HCT116 (cell line): ENCODE measurements around a stretch of chr9.

GRCh38 chr9:84711855-84712607 is 42.5 kb downstream of the NTRK2 start:
- RRBS: no CpG with 5 or more reads among the region's 9 CpGs

DNA sequence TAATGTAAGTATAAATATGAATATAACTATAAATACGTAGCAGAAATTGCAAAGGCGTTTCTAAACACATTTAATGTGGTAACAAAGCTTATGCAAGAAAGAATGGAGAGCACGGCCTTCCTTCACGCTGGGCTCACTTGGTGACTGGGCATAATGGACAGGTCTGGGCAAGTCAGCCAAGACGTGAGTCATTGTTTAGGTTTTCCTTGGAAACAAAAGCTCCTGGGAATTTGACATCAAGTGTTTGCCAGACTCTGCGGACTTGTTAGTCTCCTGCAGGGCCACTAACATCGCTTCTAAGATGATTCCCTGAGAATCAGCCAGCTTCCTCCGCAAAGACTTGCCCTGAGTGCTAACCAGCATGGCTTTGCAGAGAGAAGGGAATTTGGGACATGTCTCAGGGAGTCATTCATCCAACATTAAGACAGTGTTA is 182.4 kb downstream of the NTRK2 start:
- RRBS: no CpG with 5 or more reads among the region's 8 CpGs

DNA sequence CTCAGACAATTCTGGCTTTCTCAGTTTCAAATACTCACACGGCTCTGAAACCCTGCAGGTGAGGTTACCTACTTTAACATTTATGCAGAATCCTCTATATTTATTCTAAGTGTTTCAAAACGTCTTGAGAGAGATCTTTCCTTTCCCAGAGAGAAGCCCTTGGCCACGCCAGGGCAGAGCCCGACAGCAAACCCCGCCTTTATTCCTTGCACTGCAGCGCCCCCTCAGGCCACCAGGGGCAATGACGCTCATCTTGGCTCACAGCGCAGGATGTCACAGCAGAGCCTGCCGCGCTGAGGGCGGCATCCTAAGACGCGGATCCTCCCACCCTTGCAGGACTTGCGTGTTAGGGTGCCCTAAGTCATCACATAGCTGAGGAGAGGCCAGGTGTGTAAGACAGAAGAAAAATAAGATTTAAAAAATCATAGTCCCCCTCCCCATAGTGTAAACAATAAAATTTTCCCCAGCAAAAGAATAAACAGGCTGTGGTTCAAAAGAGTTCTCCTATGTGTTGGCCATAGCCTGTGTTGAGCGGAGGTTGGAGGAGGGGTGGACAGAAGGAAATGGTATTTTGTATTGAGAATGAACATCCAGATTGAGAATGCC is 284.6 kb downstream of the NTRK2 start:
- RRBS: no CpG with 5 or more reads among the region's 15 CpGs

GRCh38 chr9:85940673-85940976 is 321 bp upstream of the NAA35 start:
- RRBS: 0% methylated on average over 1 of the region's 21 CpGs

GRCh38 chr9:86033197-86033780 is 66.1 kb downstream of the GOLM1 start:
- RRBS: no CpG with 5 or more reads among the region's 6 CpGs

GRCh38 chr9:86287993-86288433 is 5.7 kb upstream of the ISCA1 start:
- RRBS: no CpG with 5 or more reads among the region's 6 CpGs

DNA sequence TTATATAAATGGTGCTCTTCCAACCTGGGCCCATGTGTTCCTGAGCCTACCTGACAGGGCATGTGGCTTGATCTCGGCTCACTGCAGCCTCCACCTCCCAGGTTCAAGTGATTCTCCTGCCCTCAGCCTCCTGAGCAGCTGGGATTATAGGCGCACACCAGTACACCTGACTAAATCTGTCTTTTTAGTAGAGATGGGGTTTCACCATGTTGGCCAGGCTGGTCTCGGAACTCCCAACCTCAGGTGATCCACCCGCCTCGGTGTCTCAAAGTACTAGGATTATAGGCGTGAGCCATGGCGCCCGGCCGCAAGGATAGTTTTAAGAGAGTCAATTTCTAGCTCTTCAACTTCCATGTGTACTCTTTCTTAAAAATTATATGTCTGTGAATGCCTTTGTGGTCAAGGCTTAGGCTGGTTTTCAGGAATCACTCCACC is 11.4 kb upstream of the ISCA1 start:
- RRBS: no CpG with 5 or more reads among the region's 9 CpGs

DNA sequence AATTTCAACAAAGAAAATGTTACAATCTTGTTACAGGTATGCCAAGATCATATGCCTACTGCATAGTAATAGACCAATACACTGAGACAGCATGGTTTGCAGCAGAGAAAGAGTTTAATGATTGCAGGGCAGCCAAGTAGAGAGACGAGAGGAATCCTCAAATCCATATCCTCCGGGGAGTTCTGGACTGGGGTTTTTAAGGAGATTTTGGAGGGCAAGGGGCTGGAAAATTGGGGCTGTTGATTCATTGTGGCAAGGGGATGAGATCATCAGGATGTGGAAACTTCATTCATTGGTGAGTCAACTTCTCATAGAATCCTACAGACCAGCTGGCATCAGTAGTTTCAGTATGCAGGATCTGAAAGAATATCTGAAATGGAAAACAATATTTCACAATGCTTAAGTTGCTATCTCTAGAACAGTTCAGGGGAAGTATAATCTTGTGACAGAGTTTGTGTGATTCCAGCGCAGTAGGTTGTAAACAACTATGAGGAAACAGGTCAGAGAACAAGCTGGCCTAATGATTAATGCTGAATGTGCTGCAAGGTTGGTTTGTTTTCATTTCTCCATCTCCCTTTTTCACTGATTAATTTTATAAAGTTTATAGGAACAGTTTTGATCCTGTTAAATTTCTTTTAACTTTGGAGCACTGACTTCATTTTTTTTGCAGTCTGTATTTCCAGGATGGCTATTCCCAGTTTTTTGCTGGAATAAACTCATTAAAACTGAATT is 14.9 kb upstream of the TUT7 start:
- RRBS: no CpG with 5 or more reads among the region's 3 CpGs

DNA sequence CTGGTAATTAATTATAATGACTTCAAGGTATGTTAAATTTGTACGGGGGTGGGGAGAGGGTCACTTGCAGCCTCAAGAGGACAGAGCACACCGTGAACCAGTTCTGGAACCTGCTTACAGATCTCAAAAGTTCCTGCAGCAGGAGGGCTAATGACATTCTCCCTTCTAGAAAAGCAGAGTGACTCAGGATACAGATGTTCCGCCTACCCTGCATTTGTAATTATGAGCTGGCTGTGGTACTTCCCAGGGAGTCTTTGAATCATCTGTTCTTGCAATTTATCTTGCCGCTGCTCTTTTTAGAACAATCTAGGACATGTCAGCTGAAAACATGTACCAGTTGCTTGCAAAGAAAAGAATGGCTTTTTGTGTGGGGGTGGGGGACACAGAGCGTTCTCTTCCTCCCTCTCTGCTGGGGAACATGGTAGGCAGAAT is 51.6 kb upstream of the TUT7 start:
- RRBS: no CpG with 5 or more reads among the region's 5 CpGs

DNA sequence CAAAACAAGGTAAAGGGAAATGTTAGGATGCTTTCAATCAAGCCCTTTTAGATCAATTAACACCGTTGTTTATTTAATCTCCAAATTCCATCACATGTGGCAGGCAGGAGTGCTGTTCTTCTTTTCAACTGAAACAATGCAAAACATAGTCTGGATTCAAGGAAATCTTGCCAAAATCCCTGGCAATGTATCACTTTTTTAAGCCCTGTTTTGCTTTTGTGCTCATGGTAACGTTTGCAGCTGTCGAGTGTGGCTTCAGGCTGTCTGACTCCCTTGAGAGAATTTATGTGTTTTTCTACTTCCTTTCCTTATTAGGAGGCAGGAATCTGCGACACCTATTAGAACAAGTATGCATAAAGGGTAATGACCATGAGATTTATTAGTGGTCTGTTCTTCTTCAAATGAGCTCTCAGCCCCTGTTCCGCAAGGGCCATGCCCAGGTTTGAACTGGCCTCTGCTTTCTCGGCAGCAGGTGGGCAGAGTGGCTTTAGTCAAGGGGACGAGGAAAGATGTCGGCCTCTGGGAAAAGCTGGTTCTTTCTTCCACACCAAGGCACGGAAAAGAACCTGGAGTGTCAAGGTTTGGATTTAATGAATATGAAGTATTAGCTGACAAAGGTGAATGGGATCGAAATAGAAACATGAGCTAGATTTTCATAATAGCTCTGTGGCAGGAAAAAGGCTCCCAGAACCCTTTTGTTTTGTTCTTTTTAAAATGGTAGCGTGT is 86.9 kb upstream of the GAS1 start:
- RRBS: no CpG with 5 or more reads among the region's 11 CpGs

DNA sequence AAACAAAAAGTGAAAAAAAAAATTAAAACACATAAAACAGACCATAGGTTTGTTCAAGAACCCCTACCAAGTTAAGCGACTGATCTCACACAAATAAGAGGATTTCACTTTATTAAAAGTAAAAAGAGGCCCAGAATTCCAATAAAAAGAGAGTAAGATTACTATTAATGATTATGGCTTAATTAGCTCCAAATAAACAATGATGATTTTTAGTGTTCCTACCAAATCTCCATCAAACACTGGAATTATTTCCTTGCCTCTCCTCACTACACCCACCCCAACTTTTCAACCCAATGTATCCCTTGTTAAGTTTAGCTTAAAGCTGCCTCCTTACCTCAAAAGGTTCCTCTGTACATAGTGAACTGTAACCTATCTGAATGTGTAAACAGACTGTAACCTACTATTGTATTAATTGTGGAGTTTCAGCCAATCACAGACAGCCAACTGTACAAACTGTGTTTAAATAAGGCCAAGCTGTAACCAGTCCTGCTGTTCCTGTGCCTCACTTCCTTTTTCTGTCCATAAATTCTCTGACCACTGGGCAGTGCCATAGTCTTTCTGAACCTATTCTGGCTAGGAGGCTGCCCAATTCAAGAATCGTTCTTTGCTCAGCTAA is 74.8 kb upstream of the DAPK1 start:
- RRBS: no CpG with 5 or more reads among the region's 2 CpGs

DNA sequence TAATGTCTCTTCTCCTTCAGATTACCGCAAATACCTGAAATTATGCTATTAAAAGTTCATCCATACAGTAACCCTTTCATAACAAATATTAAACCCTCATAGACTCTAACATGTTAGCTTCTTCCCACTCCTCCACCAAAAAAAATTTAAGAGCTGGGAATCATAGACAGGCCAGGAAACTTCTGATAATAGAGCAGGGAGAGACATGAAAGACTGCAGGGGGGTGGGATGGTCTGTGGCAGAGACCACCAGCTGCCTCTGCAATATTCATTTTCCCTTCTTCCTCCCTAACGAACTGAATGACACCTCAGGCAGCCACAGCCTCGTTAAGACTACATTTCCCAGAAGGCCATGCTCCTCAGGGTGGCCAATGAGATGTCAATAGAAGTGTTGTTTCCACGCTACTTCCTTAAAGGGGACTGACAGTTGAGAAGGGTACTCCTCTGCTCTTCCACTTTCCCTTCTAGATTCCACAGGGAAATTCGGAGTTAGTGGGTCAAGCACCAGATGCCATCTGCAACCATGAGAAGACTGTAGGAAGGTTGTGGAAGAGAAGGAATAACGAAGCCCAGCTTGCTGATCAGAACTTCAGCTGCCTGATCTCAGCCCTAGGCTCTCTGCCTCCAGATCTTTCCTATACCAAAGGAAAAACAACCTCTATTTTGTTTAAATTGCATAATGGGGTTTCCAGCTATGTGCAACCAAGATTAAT is 52.0 kb upstream of the DAPK1 start:
- RRBS: no CpG with 5 or more reads among the region's 6 CpGs

- RRBS: no CpG with 5 or more reads among the region's 13 CpGs
Measured at GRCh38 chr9:87554190-87555378, 56.9 kb downstream of the DAPK1 start.

- RRBS: no CpG with 5 or more reads among the region's 15 CpGs
Measured at GRCh38 chr9:87634821-87635603, 90.9 kb upstream of the CTSL start.

GRCh38 chr9:87709187-87709732 is 16.7 kb upstream of the CTSL start:
- RRBS: no CpG with 5 or more reads among the region's 4 CpGs

- RRBS: 1% methylated on average over 12 of the region's 33 CpGs
Measured at GRCh38 chr9:88075834-88076503, 62.3 kb downstream of the SPATA31C2 start.

GRCh38 chr9:88533715-88534886 is 877 bp upstream of the NXNL2 start:
- RRBS: no CpG with 5 or more reads among the region's 84 CpGs

GRCh38 chr9:89310093-89311084 is 606 bp upstream of the CKS2 start:
- RRBS: under 1% methylated on average over 12 of the region's 71 CpGs

DNA sequence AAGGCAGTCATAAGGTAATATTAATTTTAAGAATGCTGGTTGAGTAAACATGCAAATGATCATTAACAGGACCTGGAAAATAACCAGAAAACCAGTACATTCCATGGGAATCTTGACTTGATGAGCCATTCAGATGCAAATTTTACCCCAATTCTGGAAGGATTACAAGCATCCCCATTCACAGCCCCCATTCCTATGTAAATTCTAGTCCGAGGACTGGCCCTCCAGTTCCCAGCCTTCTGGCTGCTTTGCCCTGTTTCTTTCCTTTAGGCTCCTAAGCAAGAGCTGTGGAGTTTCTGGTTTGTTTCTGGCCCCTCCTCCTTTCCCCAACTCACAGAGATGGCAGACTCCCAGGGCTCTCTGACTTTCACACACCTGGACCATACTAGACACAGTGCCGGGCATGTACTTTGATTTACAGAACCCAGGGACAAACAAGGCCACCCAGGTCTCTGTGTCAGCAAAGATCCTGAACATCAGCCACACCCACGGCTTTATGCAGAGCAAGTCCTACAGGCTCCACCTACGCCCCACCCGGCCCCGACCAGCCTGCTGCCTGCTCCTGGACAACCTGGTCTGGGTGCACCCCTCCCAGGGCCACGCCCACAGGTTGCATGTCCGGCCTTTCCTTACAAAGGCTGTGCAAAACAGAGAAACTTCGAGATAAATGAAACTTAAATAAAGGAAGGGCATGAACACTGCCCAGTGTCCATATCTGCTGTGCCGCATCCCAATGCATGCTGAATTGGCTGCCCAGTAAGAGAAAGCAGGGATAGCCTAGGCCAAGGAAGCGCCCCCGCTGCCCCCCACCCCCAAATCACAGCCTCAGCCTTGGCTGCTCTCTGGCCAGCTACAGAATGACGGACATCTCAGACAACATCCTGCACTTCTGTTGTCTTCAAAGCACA is 62.5 kb downstream of the SEMA4D start:
- RRBS: 8% methylated on average over 2 of the region's 13 CpGs

- RRBS: 3% methylated on average over 24 of the region's 54 CpGs
Measured at GRCh38 chr9:89496728-89497697, 900 bp downstream of the SEMA4D start.